Aortic smooth muscle cell (primary cell): ENCODE data around the genes GATA6 and CTAGE1.

DNA sequence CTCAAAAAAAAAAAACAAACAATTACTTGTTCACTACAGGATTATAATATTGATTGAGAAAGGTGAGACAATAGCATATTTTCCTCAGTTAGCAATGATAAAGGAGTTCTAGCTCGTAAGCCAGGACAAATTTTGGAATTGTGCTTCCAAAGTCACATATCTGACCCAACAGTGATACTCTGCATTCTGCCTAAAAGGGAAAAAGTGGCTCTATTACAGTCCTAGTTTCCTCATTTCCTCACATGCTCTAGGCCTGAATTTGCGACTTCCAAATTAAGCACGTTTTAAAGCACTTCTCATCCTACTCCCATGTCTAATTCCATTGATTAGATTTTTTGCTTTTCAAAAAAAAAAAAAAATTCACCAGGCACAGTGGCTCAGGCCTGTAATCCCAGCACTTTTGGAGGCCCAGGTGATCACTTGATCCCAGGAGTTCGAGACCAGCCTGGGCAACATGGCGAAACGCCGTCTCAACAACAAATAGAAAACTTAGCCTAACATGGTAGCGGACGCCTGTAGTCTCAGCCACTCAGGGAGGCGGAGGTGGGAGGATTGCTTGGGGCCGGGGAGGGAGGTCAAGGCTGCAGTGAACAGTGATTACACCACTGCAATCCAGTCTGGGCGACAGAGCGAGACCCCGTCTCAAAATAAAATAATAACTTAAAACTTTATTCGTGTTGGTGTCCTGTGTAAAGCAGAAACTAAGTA lies 1.7 kb downstream of the ESCO1 start:
- RRBS: no CpG with 5 or more reads among the region's 15 CpGs

DNA sequence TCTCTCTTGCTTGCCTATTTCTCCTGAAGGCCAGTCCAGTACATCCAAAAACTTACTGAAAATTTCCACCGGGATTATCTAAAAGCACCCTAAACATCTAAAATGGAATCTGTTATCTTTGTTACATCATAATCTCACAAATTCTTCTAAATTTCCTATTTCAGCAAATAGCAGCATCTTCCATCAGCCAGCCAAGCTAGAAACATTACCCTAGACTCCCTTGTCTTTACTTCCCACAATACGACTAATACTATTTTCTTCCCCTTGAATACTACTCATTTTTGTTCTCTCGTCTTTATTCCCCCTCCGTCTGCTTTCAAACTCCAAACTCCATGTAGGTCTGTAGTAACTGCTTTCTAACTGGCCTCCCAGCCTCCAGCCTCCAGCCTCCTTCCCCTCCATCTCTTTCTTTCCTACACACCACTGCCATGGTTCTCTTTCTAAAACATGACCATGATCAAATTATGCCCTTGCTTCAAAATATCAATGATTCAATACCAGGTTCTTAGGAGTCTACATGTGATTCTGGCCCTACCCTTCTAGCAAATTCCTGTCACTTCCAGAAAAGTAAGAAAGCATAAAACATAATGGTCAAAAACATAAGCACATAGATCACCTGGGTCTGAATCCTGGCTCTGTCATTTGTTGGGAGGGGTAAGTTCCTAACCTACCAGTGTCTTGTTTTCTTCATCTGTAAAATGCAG lies 23.3 kb downstream of the ABHD3 start:
- RRBS: no CpG with 5 or more reads among the region's 4 CpGs

- RRBS: no CpG with 5 or more reads among the region's 9 CpGs
Observed at GRCh38 chr18:21682442-21683076, 22.0 kb downstream of the ABHD3 start.

GRCh38 chr18:21741884-21742247 lies 1.3 kb downstream of the MIB1 start:
- RRBS: 3% methylated on average over 6 of the region's 13 CpGs

DNA sequence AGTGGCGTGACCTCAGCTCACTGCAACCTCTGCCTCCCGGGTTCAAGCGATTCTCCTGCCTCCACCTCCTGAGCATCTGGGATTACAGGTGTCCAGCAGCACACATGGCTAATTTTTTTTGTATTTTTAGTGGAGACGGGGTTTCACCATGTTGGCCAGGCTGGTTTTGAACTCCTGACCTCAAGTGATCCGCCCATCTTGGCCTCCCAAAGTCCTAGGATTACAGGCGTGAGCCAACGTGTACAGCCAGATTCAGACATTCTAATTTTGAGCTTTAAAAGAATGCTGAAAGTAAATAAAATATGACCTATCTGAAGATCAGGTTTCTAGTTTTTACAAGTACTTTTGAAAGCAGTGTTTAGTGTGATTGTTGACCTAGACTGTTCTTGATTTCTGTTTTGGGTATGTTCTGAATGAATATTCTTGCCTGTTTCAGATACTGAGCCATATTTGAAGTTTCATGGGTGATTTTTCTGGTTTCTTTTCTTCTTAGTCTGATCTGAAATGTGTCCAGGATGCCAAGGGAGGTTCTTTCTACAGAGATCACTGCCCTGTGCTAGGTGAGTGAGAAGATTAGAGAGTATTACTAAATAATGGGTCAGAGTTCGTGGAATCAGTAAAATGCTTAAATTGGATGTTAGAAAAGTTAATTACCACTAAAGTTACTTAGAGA lies 37.2 kb downstream of the MIB1 start:
- RRBS: no CpG with 5 or more reads among the region's 8 CpGs

GRCh38 chr18:21826900-21827455 lies 86.4 kb downstream of the MIB1 start:
- RRBS: no CpG with 5 or more reads among the region's 2 CpGs

GRCh38 chr18:21900612-21901125 lies 160.1 kb downstream of the MIB1 start:
- RRBS: no CpG with 5 or more reads among the region's 6 CpGs

DNA sequence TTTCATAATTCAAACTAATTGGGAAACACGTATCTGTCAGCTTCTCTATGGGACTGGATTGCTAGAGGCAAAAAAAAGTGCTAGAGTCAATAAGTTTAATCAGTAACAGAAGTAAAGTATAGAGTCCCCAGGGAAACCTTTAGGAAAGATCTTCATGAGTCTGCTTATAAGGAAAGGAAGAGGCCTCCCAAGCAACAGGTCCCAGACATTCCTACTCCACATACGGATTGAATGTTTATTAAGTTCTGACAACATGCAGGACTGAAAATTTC lies 171.6 kb upstream of the GATA6 start:
- RRBS: no CpG with 5 or more reads among the region's 2 CpGs

DNA sequence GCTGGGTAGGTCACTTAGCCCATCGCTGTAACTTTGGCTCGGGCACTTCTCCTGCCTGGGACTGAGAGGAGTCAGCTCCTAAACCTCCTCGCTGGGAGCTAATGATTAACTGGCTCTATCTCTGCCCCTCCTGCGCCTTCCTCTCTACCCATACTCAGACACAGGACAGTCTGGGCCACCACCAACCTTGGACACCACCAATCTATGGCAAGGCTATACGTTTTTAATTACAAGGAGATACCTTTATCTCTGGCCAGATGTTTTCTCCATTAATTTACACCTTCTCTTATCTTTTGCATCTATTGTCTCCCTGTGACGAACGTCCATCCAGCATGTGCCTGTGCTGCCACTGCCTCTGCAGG lies 149.2 kb upstream of the GATA6 start:
- RRBS: no CpG with 5 or more reads among the region's 7 CpGs

DNA sequence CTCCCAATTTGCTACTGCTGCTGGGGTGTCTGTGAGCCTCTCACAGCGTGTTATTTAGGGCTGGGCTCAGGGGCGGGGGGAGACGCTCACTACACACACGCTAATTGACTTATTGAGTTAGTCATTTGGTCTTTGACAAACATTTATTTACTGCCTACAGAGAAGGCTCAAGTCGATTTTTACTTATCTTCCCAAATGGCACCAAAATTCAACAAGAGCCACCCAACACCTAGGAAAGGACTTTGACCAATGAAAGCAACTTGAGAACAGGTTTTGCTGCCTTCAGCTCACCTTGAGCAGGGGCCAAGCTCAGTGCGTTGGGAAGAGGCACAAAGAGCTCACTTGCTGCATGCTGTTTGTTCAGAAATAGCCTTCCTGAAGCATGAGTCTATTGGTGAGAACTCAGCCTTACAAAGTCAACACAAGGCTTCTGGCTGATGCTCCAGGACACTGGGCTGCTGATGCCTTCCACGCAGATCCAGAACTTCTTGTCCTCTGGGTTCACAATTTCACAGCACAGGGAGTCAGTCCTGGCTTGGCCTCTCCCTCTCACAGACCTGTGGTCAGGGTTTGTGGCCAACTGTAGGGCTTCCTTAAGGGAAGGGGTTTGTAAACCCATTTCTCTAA lies 125.0 kb upstream of the GATA6 start:
- RRBS: no CpG with 5 or more reads among the region's 7 CpGs

- RRBS: no CpG with 5 or more reads among the region's 7 CpGs
Observed at GRCh38 chr18:22044957-22045800, 124.2 kb upstream of the GATA6 start.

DNA sequence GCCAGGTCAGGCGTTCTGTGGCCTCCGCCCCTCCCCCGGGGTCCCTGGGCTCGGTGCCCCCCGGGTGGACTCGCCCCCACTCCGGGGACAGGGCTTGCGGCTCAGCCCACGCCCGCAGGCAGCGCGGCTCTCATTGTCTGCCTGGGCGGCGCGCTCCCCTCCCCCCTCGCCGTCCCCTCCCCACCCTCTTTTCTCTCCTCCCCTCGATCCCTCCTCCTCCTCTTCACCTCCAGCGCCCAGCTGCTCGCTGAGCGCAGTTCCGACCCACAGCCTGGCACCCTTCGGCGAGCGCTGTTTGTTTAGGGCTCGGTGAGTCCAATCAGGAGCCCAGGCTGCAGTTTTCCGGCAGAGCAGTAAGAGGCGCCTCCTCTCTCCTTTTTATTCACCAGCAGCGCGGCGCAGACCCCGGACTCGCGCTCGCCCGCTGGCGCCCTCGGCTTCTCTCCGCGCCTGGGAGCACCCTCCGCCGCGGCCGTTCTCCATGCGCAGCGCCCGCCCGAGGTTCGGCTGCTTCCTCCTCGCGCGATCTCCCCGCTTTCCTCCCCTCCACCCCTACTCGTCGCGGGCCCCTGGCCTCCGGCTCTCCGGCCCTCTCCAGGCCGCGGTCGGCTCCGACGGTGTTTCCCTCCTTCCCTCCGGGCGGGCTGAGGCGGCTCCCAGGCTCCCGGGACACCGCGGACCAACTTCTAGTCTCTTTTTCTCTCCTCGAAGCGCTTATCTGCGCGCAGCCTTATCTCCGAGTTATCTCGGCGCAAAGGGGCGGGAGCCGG lies at the start of gene GATA6:
TSS of gene GATA6 (plus strand) at position 408 of the 770 bp plus-strand sequence.
- RRBS: 1% methylated on average over 21 of the region's 78 CpGs

GRCh38 chr18:22170984-22171605 lies 1.7 kb downstream of the GATA6 start:
- RRBS: 2% methylated on average over 24 of the region's 64 CpGs

DNA sequence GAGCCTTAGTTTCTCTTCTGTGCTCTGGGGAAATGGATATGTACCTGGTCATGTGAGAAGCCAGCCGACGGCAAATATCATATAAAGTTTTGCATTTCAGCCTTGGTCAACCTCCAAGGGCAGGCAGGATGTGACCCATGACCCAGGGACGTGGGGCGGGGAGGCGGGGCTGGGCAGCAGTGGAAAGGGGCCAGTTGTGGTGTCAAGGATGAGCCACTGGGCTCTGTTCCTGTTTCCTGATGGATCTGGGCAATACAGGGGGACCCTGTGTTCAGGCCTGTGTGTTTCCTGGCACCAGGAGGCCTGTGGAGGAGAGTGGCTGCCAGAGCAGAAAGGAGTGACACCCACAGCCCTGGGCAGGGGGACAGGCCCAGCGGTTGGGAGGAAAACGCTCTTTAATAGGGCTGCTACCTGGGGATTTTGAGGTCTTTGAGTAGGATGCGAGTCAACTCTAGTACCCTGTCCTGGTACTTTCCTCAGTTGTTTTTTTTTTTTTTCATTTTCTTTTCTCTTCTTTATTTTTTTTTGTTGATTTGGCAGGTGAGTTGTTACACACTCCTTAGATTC lies 107.0 kb downstream of the GATA6 start:
- RRBS: no CpG with 5 or more reads among the region's 8 CpGs

GRCh38 chr18:22282313-22283070 lies 113.1 kb downstream of the GATA6 start:
- RRBS: no CpG with 5 or more reads among the region's 8 CpGs

- RRBS: 92% methylated on average over 5 of the region's 21 CpGs
Observed at GRCh38 chr18:22417604-22418071, at the start of gene CTAGE1. Gene CTAGE1, minus strand, starts transcription at chr18:22417915.

DNA sequence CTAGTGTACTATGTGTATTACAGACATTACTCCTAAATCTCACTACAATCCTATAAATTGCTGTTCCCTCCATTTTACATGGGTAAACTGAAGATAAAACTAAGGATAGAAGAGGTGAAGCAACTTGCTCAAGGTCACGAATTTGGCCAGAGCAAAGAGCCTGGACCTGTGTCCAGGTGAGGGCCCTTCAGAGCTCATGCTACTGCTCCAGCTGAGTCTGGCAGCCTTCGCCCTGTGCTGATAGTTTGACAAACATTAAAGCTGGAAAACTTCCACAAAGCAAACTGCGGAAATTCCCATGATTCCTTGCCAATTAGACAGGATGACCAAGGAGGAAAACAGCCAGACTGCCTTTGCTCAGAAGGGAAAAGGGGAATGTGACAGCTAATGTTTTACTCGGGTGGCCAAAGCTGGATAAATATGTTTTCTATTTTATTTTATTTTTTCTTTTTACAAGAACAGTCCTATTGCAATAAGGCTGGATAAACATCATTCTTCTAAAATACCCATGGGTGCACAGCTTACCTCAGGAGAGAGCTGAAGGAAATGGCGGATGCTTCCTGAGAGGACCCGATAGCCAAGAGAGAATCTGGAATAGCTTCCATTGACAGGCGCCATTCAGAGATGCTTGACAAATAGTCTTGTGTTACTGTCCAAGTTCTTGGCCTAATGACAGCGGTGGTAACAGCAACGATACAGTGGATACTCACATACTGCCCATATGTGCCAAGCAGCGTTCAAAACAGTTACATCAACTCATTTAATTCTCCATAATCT lies 5.3 kb upstream of the CTAGE1 start:
- RRBS: no CpG with 5 or more reads among the region's 10 CpGs

- RRBS: no CpG with 5 or more reads among the region's 2 CpGs
Observed at GRCh38 chr18:22821871-22822203, 111.3 kb upstream of the RBBP8 start.

- RRBS: no CpG with 5 or more reads among the region's 5 CpGs
Observed at GRCh38 chr18:22913762-22914332, 19.3 kb upstream of the RBBP8 start.

DNA sequence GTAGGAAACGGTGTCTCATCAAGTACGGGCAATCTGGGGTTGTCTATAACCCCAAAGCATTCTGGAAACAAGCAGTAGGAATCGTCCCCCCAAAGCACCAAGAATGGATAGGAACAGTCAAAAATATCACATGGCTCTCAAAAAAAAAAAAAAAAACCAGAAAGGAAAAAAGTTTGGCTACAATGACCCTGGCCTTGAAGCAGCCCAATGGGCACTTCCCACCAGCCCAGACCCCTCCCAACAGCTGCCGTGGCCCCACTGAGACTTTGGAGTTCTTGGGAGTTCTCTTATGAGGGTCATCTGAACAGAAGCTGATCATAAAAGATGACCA lies 130.1 kb downstream of the CABLES1 start:
- RRBS: no CpG with 5 or more reads among the region's 4 CpGs